Sternocleidomastoid (tissue), 1 donor: Measurements from ENCODE around the gene LGALS7B.

GRCh38 chr19:37932769-37934055 is 26.2 kb downstream of the SIPA1L3 start:
- PRO-cap: no peak

DNA sequence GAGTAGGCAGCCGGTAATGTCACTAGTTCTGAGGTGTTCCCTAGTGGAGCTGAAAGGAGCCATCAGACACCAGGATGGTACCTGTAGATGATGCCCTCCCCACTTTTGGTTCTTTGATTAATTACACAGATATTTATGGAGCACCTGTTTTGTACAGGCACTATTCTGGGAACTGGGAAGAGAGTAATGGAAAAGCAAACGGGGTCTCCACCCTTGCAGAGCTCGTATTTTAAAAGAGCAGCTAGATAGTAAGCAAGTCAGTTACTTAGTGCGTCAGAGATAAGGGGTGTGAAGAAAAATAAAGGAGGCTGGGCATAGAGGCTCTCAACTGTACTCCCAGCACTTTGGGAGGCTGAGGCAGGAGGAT is 32.8 kb downstream of the SIPA1L3 start:
- PRO-cap: no peak

GRCh38 chr19:38034131-38034855 is 127.3 kb downstream of the SIPA1L3 start:
- PRO-cap: no peak

DNA sequence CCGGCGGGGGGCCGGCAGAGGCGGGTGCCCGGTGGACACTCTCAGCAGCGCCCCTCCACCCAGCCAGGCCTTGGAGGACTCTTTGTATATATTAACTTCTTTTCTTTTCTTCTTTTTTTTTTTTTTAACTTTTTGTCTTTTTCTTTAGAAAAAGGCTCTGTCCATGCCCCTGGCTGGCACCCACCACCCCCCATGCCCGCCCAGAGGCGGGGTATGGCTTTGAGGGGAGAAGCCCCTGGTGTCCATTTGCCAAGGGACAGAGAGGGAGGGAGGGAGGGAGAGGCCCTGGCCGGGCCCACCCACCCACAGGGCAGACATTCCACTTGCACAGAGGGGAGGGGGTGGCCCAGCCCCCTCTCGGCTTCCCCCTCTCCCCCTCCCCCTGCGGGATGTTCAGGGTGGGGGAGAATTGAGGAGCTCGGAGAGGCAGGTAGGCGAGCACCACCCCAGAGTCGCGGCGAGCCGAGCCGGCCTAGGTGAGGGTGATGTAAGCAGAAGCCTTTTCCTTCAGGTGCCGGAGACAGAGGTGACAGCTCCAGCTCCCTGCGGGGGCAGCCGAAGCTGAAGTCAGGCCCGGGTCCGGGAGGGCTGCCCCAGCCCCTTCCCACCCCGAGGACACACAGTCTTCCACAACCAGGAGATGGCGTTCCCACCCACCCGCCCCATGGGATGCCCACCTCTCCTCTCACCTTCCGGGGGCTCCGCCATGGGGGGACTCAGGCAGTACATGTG is 12.3 kb downstream of the DPF1 start:
- PRO-cap: no peak

DNA sequence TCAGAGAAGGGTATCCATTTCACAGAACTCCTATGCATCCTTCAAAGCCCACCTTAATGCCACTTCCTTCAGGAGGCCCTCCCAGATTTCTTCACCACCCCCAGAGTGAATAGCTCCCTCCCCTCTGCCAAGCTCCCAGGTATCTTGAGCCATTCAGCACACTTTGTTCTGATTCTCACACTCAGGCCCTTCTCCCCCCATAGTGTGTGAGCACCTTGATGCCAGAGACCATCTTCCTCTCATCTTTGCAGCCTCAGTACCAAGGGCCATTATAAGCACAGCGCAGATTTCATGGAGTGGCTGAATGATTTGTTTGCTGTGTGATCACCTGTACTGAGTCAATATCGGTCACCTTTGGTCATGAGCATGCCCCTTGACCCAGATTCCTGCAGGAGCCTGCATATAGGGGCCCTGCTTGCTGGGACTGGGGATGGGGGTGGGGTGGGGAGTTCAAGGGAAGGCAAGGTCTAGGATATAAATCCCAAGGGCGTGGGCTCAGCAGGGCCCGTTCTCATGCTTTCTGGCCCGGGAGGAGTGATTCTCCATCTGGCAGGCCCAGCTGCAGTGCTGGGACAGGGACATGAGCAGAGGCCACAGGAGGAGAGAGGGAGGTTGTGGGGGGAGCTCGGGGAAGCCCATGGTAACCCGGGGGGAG is 5.5 kb downstream of the PPP1R14A start:
- PRO-cap: no peak

- PRO-cap: no peak
These were observed 16.4 kb upstream of the C19orf33 start for GRCh38 chr19:38287673-38288080.

DNA sequence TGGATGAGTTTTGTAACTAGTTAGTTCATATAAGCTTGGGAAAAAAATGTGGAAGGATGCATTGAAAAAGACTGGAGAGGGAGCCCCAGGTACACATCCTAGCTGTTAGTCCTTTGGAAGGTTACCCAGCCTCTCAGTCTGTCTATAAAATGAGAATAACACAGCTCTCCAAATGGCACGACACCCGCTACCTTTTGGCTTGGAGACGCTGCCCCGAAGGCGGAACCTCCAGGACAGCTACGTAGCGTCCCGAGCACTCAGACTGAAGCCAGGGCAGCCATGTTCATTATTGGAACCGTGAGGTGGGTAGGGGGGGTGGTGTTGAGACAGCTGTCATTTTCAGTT is 204 bp upstream of the PSMD8 start:
- PRO-cap: bidirectional peak, plus-strand start outside the sequence, minus-strand start at position 264 of the sequence

- PRO-cap: no peak
These were observed 7.1 kb upstream of the FAM98C start for GRCh38 chr19:38395894-38396157.

DNA sequence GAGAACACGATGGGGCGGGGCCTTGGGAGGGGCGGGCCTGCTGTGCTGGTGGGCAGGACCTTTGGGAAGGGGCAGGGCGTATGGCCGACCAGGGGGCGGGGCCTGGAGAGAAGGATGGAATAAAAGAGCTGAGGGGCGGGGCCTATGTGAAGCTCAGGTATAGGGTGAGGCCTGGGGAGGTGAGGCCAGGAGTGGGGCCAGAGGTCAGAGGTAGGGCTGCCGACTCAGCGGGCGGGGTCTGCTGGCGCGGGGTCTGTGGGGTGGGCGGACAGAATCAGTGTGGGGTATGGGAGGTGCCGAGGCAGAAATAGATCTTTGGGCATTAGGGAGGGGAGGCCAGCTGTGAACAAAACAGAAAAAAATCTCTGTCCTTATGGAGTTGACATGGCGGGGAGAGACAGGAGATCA is 19.7 kb downstream of the RYR1 start:
- PRO-cap: no peak

- PRO-cap: no peak
These were observed 37.6 kb downstream of the MAP4K1 start for GRCh38 chr19:38579993-38580650.

DNA sequence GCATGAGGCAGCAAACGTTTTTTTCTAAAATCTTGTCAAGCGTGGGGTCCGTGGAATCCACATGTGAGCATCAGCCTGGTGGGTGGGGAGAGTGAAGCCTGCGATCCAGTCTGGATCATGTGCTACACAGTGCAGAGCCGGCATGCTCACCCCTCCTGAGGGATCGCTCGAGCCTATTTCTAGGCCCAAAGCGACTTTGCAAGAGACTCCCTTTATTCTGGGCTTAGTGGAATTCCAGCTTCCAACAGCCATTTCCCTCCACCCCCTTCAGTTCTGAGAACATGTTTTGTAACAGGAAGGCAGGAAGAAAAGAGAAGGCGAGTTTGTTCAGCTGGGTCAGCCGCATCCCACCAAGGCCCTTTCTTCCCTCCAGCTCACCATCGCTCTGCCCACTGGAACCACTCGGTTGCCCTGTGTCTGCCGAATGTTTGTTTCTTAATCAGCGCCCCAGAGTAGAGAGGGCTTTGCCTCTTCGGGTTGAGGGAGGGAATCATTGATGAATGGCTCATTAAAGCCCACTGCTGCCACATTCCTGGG is 45.7 kb downstream of the ACTN4 start:
- PRO-cap: no peak

DNA sequence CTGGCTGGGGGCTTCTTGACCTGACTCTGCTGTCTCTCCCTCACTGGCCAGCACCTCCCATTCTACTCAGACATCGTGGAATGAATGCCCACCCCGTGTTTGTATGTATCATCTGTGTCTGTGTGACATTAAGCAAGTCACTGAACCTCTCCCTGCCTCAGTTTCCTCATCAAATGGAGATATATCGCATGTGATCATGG is 47.0 kb downstream of the ACTN4 start:
- PRO-cap: no peak

- PRO-cap: no peak
These were observed 41.5 kb downstream of the CAPN12 start for GRCh38 chr19:38702880-38703146.

- PRO-cap: no peak
These were observed 11.1 kb downstream of the CAPN12 start for GRCh38 chr19:38733192-38733606.

DNA sequence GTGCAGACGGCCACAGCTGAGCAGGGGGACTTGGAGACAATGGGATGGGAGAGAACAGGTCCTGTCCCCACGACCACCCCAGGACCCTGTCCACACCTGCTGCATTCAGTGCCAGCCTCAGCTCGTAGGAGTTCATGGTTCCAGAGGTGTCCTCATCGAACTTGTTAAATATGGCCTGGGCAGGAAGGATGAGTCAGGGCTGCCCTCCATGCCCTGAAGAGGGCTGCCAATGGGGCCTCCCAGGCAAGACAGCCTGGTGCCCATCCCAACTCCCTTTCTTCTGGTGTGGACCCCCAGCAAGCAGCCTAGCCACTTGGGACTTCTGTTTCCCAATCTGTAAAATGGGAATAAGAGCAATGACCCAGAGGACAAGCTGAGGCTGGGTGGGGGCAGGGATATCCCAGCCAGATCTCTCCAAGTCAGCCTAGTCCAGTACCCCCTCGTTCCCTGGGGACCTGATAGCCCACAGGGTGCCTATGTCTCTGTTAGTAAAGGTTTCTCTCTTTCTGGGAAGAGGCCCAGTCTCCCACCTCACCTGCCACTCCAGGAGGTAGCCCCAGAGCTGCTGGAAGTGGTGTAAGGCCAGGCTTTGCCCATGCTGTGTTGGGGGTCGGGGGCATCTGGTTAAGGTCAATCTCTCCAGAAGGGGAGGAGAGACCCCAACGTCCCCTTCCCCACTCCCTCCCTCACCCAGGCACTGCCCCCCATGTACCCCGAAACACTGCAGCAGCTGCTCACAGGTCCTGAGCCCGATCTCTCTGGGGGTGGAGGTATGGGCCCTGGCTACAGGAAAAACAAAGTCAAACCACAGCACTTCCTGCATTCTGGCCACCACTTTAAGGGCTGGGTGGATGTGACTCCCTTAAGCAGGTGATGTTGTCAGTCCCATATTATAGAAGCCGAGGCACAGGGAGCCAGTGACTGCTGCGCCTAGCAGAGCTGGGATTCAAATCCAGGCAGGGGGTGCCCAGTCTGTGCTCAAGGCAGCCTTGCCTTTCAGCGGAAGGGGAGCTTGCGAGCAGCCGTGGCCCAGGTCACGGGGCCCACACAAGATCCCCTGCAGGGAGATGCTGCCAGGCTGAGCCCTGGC is 10.3 kb downstream of the CAPN12 start:
- PRO-cap: no peak

- PRO-cap: no peak
These were observed 13.8 kb downstream of the LGALS7 start for GRCh38 chr19:38759399-38760026.

GRCh38 chr19:38788782-38789417 is at the start of gene LGALS7B:
TSS of gene LGALS7B (plus strand) at chr19:38789200.
- PRO-cap: no peak

GRCh38 chr19:38808678-38809199 is 4.0 kb downstream of the LGALS4 start:
- PRO-cap: no peak

GRCh38 chr19:38816244-38816725 is 3.5 kb upstream of the LGALS4 start:
- PRO-cap: no peak

- PRO-cap: no peak
These were observed 5.5 kb downstream of the HNRNPL start for GRCh38 chr19:38843852-38845089.